ENCODE measurements around a stretch of chr9.

- RRBS = no CpG with 5 or more reads among the region's 4 CpGs
Measured at GRCh38 chr9:6079449-6079825, 64.0 kb upstream of the RANBP6 start.

- RRBS = no CpG with 5 or more reads among the region's 7 CpGs
Measured at GRCh38 chr9:6640174-6640531, 5.4 kb downstream of the GLDC start.

DNA sequence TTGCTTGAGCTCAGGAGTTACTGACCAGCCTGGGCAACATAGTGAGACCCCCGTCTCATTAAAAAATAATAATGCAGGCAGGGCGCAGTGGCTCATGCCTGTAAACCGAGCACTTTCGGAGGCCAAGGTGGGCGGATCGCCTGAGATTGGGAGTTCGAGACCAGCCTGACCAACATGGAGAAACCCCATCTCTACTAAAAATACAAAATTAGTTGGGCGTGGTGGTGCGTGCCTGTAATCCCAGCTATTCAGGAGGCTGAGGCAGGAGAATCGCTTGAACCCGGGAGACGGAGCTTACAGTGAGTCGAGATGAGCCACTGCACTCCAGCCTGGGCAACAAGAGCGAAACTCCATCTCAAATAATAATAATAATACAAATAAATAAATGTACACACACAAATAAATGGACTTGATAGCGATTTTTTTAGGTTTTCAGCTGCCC is 36.8 kb upstream of the GLDC start:
- RRBS = no CpG with 5 or more reads among the region's 15 CpGs

GRCh38 chr9:7147168-7147525 is 389.4 kb downstream of the KDM4C start:
- RRBS = no CpG with 5 or more reads among the region's 3 CpGs

DNA sequence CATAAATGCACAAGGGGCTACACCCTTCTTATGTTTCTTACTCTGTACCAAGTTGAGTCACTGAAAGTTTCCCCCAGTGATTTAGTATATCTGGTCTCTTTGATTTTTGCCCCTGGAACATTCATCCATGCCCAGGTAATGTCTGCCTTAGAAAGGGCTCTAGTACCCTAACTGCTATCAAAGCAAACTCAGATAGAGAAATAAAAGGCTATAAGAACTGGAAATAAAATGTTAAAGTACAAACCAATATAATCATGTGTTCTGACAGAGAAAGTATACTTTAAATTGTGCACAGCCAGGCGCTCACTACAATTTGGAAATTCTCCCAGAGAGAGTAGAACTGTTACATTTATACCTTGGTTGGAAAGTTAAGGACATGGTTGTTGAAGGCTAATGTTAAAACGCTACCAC is 1022.6 kb upstream of the DMAC1 start:
- RRBS = no CpG with 5 or more reads among the region's 2 CpGs

GRCh38 chr9:10911372-10911779 is 298.6 kb upstream of the PTPRD start:
- RRBS = no CpG with 5 or more reads among the region's 6 CpGs

DNA sequence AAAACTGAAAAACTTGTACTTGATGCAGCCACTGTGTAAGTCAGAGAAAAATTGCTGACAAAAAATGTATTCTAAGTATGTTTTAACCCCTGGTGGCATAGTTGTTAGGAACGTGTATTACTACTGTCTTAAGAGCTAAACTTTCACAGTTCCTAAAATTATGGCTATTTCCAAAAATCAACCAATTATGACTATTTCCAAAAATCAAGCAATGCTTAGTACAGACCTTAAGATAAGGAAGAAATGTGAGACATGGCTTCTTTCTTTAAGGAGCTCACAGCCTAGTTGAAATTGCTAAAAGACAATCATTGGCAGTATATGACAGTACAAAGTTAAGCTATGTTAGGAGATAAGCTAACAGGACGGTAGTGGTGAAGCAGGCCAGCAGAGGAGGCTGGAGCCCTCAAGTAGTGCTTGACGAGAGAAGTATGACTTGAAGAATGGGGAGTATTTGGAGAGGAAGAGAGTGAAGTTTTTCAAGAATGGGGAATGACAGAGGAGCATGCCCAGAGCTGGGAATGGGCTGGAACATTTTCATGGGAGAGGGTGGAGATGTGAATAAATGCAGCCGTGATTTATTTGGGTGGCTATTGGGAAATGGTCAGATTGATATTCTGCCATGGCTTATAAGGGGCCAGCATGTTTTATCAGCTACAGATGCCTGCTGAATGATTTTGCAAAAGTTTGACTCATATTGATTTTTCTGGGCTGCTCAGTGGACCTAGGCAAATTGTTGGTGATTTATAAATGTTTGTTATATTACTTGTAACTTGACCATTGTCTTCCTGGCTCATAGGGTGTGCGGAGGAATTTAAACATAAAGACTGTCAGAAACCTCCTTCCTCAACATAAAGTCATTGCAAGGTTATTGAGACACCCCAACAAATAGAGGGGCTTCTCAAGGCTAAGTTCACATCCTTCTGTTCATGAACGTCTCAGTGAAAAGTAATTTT is 43.7 kb downstream of the LURAP1L start:
- RRBS = no CpG with 5 or more reads among the region's 6 CpGs

DNA sequence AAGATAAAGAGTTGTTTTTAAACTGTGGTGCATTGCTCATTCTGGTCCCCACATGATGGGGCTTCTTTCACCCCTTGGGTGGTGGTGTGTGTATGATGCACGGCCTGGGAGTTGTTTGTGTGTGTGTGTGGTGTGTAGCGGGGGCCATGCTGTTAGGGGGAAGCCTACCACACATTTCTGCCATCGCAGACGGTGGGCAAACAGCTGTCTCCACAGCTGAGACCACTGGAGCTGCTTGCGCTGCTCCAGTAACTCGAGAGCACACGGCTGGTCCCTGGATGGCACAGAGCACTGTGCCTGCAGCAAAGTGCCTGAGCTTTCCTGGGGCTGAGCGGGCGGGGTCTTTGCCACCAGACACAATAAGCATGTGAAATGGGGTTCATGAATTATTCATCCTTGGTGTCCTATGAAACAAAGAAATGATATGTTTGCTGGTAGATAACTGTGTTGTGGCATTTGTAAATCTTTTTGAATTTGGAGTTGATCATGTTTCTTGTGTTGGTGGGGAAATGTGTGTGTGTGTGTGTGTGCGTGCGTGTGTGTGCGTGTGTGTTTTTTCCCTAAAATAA is 151.6 kb upstream of the MPDZ start:
- RRBS = no CpG with 5 or more reads among the region's 12 CpGs

DNA sequence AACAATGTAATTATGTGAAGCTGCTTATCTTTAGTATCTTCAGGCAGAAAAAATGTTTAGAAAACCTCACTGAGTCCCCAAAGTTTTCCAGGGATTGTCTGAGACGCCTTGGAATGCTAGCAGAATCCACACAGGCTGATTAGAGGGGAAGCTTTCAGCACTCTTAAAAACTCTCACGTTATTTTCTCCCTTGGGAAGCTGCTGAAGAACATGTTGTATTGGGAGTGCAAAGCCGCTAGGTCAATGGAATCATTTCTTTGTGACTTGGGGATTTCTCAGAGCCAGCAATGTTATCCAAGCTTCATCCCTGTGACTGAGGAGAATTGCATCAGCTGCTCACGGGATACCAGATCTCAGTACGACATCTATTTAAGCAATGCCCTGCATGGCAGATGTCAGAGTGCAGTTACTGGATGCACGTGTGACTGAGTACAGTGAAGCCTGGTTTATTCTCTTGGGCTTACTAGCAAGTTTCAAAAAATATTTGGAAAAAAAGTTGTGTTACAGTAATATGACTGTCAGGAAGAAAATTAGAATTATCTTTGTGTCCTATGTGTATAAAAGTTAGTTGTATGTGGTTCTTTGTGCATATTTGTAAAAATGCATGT is 426.5 kb upstream of the MPDZ start:
- RRBS = no CpG with 5 or more reads among the region's 6 CpGs

DNA sequence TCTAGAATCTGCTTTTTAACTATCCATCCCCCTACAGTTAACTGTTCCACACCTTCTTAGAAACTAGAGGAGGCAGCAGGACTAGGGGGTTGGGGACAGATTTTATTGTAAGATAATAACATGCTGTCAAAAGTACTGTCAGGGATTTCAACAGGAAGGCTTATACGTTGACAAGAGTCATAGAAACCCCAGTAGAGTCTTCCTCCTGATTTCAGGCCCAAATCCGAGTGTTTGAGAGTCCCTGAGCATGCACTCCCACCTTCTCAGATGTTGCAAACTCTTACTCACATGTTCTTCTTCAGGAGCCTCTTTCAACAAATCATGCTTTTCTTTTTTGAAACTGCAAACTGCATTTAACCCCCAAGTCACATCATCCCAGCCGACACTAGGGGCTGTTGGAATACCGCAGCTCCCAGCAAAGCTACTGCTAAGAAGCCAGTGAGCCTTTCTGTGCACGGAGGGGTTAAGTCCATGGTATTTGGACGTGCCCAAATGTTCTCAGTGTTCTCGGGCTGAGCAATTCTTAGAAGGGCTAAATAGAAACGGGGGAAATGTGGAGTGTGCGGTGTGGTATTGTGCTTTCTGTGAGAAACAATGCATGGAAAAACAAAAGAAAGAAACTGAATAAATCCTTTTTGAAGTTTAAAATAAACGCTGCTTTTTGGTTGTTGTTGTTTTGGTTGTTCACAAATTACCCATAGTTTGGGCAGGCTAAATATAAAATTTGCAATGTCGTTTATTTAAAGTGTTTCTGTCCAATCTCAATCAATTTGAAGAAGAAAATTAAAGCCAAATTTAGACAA is 282.9 kb downstream of the NFIB start:
- RRBS = no CpG with 5 or more reads among the region's 11 CpGs

GRCh38 chr9:14212829-14213240 is 101.1 kb downstream of the NFIB start:
- RRBS = no CpG with 5 or more reads among the region's 2 CpGs

DNA sequence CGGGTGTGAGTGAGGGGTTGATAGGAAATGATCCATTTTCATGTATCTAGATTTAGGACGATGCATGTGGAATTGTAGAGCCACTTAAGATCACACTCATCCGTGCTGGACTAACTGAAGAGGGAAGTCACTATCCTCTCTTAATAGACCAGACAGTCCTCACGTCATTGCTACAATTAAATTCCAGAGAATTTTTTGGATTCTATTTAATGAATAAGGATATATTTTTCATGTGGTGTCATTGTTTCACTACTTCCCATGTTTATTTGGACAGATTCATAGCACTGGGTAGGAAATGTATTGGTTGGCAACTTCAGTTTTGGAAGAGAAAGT is 77.5 kb downstream of the NFIB start:
- RRBS = no CpG with 5 or more reads among the region's 4 CpGs

- RRBS = no CpG with 5 or more reads among the region's 6 CpGs
Measured at GRCh38 chr9:14248213-14249036, 65.5 kb downstream of the NFIB start.

DNA sequence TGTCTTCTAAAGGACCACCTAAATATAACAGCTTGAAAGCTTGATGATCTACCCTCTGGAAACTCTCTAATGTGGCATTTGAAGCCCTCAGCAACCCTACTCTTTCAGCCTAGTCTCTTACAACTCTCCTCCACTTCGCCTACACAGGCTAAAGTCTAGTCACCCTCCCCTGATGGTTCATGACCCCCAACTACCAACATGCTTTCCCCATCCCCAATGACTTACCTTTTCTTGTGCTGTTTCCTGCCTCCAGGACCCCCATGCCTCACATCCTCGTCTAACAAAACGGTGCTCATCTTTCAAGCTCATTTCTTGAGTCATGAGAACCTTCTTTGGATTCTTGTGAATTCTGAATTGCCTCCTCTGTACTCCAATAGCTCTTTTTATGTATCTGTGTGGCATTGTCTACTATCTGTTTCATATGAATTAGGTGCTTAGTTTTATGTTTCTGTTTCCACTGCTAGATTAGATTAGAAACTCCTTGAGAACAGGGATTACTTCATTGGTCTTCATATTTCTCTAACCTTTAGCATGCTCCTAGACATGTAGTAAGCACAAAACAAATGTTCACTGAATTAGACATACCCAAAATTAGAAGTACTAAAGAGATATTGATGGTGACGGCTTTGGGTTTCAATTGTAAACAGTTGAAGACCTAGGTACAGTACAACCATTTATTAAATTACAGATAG is 45.5 kb downstream of the NFIB start:
- RRBS = no CpG with 5 or more reads among the region's 4 CpGs

DNA sequence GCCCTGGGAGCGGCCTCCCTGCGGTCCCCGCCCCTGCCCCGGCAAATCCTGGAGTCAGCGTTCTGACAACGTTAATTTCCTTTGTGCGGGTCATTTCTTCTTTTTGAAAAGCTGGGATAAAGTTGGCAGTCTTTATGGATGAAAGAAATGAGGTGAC is 2.4 kb upstream of the NFIB start:
- RRBS = 11% methylated on average over 4 of the region's 7 CpGs

DNA sequence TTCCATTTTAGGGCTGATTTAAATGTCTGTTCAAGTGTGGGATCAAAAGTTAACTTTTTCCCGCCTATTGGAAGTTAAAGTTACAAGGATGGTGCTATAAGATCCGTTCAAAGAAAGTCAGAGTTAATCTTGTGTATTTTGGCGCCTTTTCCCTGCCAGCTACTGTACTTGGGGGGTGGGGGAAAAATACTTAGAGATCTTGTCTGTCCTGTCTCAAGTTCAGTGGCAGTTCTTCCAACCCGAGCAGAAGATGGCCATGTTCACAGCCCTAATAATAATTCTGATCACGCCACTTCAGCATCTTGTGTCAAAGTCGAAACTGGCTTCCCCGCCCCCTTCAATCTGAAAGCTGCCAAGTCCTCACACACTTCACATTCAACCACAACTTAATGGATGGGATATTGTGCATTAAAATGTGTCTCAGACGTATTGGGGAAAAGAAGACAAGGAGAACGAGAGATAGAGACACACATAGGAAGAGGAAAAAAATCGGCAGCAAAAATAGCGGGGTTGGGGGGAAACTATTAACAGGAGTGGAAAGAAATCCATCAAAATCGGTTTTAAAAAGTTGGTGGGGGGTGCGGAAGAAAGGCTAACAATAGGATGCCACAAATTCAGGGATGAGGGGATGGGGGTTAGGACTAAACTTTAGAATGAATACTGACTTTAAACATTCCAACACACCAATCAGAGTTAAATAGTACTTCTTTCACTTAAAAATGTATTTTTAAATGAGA is 7.0 kb upstream of the NFIB start:
- RRBS = no CpG with 5 or more reads among the region's 13 CpGs

DNA sequence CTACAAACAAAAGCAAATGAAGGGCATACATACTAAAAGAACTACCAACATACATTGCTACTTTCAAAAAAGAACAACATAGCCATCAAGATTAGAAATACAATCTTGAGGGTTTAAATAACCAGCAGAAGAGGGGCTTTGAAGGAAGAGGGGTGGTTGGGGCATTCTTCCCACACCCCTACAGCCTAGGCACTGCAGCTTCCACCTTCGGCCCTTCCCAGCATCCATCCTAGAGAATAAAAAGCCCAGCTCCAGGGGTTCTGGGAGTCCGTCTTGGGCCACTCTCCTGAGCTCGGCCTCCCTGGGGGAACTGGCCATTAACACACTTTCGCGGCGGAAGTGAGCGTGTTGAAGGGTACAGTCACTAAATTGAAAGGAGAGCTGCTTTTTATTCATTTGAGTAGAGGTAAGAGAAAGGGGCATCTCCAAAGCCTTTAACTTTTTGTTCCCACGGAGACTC is 30.9 kb upstream of the NFIB start:
- RRBS = no CpG with 5 or more reads among the region's 8 CpGs

DNA sequence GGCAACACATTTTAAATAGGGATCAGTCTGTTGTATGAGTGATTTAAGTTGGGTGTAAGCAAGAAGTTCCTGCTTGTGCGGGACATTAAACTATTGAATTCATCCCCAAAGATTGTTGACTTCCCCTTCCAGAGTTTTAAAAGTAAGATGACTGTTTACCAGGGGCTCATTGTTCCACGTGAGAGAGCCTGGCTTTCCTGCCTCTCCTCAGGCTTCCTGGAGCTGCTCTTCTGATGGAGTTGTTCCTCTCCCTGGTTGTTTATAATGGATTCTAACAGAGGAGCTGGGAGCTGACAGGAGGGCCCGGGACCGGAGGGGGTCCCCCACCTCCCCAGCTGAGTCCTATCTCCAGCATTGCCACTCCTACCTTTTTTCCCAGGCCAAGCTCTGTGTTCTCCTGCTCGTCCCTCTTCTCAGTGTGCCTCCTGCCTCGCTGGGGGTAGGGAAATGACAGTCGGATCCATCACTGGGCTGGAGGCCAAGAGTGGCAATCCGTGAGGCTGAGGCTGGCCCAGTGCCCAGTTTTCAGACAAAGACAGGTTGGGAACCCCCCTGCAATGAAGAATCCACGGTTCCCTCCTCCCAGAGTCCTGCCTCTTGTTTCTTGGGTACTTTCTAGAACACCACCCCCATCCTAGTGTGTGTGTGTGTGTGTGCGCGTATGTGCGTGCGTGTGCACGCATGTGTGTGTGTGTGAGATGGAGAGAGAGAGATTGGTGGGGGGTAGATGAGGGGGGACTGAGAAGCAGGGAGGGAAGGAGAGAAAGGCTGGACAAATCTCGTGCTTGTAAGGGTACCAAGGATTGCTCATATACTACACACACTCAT is 123.6 kb upstream of the NFIB start:
- RRBS = no CpG with 5 or more reads among the region's 15 CpGs

- RRBS = no CpG with 5 or more reads among the region's 2 CpGs
Measured at GRCh38 chr9:14883299-14883637, 27.0 kb downstream of the FREM1 start.

DNA sequence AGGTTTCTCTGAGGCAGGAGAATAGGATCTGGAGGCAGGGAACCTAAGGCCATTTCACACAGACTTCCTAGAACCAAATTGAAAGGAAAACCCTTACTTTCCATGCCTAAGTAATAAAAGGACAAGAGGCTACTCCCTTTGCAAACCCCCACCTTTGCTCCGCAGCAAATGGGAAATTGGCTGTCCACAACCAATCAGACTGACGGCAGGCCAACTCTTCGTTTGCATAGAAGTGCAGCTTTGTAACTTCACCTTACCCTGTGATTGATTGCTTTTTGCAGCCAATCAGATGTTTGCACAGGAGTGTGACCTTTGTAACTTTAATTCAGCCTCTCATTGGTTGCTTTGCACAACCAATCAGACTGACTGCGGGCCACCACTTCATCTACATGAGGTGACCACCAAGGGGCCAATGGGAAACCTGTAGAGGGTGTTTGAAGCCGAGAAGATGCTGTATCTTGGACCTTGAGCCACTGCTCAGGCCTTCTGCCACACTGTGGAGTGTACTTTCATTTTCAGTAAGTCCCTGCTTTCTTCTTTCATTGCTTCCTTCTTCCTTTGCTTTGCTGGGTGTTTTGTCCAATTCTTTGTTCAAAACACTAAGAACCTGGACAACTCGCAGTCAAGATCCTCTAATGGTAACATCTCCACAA is 51.2 kb upstream of the FREM1 start:
- RRBS = no CpG with 5 or more reads among the region's 6 CpGs

All from choroid plexus epithelial cell (primary cell).